ENCODE measurements around the genes TGM6, ZNF343, NOP56 and C20orf141.

- PRO-cap, result no peak
- RAMPAGE, long total RNA, 3 experiments, result no peak in any of the 3 experiments
Measured at GRCh38 chr20:1913074-1913800, 18.0 kb downstream of the SIRPA start.

- PRO-cap, result no peak
- RAMPAGE, long total RNA, 3 experiments, result no peak in any of the 3 experiments
Measured at GRCh38 chr20:1927143-1927842, 32.1 kb downstream of the SIRPA start.

DNA sequence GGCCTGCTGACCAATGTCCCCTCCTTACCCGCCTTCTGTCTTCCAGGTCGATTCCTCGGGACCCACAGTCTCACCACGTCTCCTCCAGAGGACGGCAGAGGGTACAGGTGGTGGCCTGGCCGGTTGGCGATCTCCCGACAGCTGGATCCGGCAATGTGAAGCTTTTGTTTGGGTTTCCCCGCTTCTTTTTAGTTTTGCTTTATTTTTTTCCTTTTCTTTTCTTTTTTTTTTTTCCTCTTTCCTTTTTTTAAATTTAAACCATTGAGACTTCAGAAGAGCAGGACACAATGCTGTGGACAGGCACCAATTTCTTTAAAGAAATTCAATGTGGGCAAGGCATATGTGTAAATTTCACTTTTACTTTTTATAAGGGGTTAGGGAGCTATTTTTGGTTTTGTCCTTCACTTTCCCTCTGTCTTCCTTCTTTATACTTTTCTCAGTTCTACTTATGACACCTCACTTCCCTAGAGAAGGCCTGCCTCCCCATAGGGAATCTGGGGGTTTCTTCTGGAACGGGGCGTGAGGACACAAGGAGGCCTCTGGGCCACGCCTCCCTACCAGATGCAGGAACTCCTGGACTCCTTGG lies 42.2 kb downstream of the STK35 start:
- PRO-cap, result no peak
- RAMPAGE, long total RNA, 3 experiments, result no peak in any of the 3 experiments

DNA sequence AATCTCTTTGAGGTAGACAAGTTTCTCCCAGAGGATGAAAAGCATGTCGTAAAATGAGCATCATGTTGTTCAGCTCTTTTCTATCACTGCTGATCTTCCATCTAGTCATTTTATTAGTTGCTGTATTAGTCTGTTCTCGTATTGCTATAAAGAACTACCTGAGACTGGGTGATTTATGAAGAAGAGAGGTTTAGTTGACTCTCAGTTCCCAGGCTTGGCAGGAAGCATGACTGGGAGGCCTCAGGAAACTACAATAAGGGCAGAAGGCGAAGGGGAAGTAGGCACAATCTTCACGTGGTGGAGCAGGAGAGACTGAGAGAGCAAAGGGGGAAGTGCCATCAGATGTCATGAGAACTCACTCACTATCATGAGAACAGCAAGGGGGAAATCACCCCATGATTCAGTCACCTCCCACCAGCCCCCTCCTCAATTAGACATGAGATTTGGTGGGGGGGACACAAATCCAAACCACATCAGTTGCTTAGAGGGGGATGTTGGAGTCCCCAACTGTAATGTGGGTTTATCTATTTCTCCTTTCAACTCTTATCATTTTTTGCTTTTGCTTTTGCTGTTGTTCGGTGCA lies 77.6 kb upstream of the TGM3 start:
- PRO-cap, result no peak
- RAMPAGE, long total RNA, 3 experiments, result no peak in any of the 3 experiments

DNA sequence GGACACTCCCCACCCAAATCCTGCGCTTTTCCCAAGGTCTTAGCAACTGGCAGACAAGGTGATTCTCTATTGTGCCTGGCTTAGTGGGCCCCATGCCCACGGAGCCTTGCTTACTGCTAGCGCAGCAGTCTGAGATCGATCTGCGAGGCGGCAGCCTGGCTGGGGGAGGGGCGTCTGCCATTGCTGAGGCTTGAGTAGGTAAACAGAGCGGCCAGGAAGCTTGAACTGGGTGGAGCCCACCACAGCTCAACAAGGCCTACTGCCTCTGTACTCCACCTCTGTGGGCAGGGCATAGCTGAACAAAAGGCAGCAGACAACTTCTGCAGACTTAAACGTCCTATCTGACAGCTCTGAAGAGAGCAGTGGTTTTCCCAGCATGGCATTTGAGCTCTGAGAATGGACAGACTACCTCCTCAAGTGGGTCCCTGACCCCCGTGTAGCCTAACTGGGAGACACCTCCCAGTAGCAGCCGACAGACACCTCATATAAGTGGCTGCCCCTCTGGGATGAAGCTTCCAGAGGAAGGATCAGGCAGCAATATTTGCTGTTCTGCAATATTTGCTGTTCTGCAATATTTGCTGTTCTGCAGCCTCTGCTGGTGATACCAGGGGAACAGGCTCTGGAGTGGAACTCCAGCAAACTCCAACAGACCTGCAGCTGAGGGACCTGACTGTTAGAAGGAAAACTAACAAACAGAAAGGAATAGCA lies 30.9 kb upstream of the TGM3 start:
- PRO-cap, result no peak
- RAMPAGE, long total RNA, 3 experiments, result no peak in any of the 3 experiments

GRCh38 chr20:2330076-2330533 lies 34.3 kb downstream of the TGM3 start:
- PRO-cap, result no peak
- RAMPAGE, long total RNA, 3 experiments, result no peak in any of the 3 experiments

DNA sequence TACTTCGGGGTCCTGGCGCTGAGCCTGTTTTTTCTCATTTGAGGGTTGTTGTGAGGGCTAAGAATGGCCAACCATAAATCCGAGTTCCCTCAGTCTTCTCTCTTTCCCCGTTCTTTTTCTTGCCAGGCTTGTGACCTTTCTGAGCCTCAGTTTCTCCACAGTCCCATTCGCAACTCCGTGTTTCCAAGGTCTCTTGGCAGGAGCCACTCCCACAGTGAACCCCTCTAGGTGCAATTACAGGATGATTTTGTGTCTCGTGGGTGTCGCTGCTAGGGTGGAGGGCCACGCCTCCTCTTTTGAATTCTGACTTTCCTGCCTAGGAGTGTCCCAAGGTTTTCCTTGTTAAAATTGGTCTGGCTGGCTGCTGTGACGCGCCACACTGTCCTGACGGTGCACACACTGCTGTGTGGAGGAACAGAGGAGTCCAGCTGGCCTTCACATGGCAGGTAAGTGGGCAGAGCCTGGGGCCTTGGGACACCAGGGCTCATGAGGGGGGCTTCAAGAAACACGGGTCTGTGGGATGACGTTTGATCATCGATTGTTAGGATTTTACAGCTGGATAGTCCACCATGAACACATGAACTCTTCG lies at the start of gene TGM6:
Gene TGM6 (plus strand): TSS at position 372 of the 589 bp plus-strand sequence.
- PRO-cap, result no peak
- RAMPAGE, long total RNA, 3 experiments, result no peak in any of the 3 experiments

GRCh38 chr20:2463304-2464469 lies 6.9 kb downstream of the SNRPB start:
- PRO-cap, result no peak
- RAMPAGE, long total RNA, 3 experiments, result no peak in any of the 3 experiments

GRCh38 chr20:2508544-2509406 lies at the start of gene ZNF343:
TSS of gene ZNF343 (minus strand) at chr20:2508915.
- PRO-cap, result bidirectional peak, plus-strand start at chr20:2509200, minus-strand start at chr20:2508915; unidirectional peak, plus-strand start at chr20:2509284
- RAMPAGE, long total RNA, 3 experiments, result start-site peak on the minus strand in 2 of 3 experiments, at chr20:2508881-2508923 at its widest, 87 to 222 reads per replicate

DNA sequence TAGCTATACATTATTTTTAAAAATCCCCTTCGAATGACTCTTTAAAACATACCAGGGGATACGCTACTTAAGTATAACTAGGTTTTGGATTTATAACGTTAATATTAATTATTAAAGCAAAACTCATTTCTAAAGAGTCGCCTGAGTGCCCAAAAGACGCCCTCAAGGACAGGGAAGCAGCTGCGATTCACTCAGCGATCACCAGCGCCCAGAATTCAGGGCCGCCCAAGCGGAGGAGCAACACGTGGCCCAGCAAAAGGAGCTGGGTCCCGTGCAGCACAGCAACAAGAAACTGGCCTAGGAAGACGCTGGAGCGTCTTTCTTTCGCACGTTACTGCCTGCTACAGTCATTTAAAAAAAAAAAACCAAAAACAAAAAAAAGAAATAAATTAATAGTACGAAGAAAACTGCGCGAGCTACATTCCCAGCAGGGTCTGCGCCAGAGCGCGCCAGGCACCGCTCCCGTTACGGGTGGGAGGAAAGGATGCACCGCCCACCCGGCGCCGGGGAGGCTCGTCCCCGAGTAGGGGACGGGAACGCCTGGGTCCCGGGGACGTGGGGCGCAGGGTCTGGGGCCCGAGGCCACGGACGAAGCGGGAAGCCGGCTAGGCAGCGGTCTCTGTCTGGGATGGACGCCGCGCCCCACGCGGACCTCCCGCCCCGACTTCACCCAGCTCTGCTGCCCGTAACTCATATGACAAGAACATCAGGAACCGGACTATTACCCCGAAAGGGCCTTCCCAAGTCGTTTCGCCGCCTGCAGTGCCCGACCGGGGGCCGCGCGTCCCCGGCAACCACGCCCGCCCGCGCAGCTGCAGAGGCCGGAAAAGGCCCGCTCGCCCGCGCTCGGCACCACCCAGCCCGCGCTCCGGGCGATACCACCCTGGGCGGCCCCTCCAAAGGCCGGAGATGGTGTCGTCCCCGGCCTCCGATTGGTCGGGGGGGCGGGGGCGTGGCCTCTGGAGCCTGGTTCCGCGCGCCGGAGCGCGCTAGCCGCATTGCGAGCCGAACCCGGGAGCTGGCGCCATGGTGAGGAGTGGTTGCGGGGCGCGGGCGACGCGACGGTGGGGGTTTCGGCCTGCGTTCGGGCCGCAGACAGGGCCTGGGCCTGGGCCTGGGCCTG lies at the start of gene NOP56:
Gene NOP56 (plus strand): TSS at position 998 of the 1,123 bp plus-strand sequence.
- PRO-cap, result bidirectional peak, plus-strand start at position 284 of the sequence, minus-strand start at position 227 of the sequence; bidirectional peak, plus-strand start at position 998 of the sequence, minus-strand start at position 798 of the sequence
- RAMPAGE, long total RNA, 3 experiments, result start-site peak on the plus strand in 3 of 3 experiments, centred at positions 976 to 988 of the sequence, 84 to 142 reads per replicate; start-site peak on the minus strand in 1 of 3 experiments, centred at position 814 of the sequence, 9 reads per replicate

DNA sequence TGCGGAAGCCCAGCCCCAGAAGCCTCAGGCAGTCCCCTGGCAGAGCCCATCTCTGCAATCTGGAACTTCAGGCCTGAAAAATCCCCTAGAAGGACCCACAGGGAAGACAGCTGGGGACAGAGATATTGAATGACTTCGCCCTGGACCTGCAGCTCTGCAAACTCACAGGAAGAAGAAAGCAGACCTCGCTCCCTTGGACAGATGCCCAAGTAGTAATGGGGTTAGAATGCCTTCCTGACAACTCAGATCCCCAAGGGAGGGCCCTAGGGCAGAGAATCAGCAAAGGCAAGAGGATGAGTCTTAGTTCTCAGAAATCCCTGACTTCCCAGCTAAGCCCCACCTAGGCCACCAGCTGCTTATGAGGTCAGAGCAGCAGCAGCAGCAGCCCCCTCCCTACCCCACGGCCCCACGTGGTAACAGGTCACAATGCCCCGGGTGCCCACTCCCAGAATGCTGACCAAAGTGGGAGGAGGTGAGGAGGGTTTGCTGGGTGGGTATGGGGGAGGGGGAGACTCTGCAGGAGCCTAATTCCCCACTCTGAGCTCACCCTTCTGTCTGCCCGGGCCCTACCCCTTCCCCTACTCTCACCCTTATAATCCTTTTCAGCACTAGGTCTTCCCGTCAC lies at the start of gene C20orf141:
Gene C20orf141 (plus strand): TSS at position 442 of the 625 bp plus-strand sequence.
- PRO-cap, result no peak
- RAMPAGE, long total RNA, 3 experiments, result no peak in any of the 3 experiments

DNA sequence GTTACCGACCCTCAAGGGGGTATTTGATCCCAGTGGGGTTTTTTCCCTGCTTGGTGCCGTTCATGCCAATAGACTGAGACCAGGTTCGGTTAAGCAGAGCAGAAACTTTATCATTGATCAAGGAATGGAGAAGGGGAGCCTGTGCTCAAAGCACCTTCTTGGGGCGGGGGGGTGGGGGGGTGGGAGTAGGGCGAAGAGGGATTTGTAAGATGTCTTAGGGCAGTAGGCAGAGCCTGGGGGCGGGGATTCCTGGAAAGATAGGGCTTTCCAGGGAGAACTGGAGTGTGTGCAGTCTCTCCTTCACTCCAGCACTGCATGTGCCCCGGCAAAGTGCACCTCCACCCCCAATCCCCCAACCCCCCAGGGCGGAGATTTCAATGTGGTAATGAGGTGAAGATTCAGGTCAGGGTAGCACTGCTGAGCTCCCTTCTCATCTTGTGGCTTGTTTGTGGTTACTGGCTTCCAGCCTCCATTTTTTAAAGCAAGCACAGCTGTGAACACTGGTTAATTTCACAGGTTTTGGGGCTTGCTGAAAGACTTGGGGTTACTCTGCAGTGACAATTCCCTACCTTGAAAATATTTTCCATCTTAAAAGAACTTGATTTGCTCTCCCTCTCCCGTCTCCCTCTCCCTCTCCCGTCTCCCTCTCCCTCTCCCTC lies 5.9 kb downstream of the TMEM239 start:
- PRO-cap, result no peak
- RAMPAGE, long total RNA, 3 experiments, result no peak in any of the 3 experiments

DNA sequence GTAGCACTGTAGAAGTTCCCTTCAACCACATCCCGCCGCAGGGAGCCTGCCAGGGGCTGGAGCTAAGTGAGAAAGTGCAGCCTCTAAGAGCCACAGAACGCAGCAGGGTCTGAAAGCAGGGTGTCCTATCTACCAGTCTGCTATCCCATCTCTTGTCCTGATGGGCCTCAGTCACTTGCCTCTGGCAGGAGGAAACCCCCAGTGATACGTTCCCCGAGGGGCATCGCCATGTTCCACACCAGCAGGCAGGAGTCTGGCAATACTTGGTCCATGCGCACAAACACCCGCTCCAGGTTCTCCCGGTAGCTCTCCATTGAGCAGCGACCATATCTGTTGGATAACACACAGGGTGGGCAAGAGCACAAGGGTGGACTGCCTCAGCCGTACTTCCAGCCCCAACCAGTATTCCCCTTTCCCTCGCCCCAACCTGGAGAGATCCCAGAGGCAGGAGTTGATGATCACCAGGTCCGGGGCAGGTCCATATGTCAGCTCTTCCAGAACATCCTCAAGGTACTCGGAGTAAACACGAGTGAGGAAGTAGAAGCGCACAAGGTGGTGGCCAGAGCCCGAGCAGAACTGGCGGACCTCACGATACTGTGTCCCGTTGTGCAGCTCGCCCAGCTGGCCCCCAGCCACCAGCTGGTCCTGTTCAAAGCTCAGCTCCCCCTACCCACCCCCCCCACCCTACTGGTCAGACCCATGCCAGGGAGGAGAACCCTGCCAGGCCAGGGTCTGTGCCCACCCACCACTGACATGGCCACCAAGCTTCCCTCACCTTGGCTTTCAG lies 1.8 kb downstream of the PCED1A start:
- PRO-cap, result no peak
- RAMPAGE, long total RNA, 3 experiments, result no peak in any of the 3 experiments

GRCh38 chr20:2875713-2876133 lies 2.4 kb downstream of the PTPRA start:
- PRO-cap, result no peak
- RAMPAGE, long total RNA, 3 experiments, result no peak in any of the 3 experiments

DNA sequence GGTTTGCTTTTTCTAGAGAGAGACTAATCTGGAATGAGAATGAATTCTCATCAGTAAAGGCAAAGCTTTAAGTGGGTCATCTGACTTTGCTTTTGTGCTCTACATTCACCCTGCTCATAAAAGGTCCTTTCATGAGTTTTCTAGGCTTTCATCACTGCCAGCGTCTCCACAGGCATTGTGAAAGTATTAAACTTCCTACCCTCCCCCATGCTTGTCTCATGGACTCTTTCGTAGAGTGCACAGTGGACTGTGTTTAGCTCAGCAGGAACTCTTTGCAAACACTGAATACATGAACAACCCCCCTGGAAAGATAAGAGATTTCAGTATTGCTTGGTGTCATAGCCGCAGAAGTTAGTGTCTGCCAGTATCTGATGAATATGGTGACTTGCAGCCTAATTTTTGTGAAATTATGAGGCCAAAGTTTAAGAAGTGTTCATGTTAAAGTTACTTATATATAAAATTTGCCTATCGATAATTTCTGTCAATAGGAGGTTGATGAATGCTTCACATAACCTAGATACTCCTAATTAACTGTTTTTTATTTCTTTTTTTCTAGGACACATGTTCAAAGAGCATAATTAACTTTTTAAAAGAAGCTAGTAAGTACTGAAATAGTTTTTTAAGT lies 74.3 kb downstream of the PTPRA start:
- PRO-cap, result no peak
- RAMPAGE, long total RNA, 3 experiments, result no peak in any of the 3 experiments

DNA sequence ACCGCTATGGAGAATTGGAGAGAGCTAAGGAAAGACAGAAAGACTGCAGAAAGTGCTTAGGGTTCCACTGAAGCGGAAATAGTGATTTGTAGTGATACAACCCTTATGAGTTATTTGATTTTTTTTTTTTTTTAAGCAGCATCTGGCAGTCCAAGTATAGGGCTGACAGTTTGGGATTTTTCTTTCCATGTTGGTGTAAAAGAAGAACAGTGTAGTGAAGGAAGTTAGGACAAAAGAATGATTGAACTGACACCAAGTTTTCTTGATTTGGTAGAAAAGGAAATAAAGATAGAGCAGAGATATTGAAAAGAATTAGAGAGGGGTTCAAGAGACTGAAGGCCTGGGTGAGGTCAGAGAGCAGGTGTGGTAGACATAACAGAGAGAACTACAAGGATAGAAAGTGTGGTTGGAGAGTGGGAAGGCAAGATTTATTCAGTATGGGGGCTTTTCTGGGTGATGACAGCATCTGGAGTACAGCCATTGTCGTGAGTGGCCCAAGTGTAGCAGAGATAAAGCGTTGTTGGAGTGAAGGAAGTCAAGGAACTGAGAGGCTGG lies 84.6 kb downstream of the PTPRA start:
- PRO-cap, result no peak
- RAMPAGE, long total RNA, 3 experiments, result no peak in any of the 3 experiments

- PRO-cap, result no peak
- RAMPAGE, long total RNA, 3 experiments, result no peak in any of the 3 experiments
Measured at GRCh38 chr20:2993325-2994286, 49.8 kb upstream of the GNRH2 start.

DNA sequence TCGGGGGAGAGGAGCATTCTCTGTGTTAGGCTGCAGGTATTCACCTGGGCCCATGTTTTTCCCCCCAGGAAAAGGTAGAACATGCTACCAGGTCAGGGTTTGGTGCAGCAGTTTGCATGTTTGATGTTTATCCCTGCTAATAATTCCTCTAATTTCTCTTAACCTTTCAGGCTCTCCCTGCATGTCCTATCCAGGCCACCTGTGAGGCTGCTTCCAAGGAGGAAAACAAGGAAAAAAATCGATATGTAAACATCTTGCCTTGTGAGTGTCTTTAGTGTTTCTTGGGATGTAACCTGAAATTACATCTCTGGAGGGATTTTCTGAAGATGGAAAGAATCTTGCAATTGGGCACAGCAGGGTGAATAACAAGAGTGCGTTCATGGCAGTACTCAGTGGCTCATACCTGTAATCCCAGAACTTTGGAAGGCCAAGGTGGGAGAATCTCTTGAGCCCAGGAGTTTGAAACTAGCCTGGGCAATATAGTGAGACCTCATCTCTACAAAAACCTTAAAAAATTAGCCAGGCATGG lies 38.5 kb upstream of the GNRH2 start:
- PRO-cap, result no peak
- RAMPAGE, long total RNA, 3 experiments, result no peak in any of the 3 experiments

- PRO-cap, result no peak
- RAMPAGE, long total RNA, 3 experiments, result no peak in any of the 3 experiments
Measured at GRCh38 chr20:3021841-3022291, 21.6 kb upstream of the GNRH2 start.

DNA sequence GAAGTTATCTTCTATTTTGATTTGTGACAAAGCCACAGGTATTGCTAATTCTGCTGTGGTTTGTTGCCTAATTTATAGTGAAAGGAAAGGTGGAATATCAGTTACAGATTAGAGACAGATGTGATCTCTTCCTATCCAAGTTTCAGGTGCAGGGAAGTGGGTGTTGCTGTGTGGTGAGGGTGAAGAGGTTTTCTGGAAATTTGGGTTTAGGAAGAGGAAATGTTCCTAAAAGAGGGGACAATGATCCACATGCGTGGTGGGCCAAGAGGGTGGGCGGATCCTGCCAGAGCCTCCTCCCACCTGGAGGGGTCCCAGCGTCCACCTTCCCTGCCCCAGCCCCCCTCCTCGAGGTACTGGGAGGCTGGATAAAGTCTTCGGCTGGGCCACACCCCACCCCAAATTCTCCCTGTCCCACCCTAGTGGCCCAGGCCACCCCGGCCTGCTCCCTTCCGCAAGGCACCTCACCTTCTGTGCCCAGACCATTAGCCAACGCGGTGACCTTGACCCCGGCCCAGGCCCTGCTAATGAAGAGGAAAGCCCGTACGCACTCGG lies 382 bp upstream of the OXT start:
- PRO-cap, result no peak
- RAMPAGE, long total RNA, 3 experiments, result no peak in any of the 3 experiments